NCI-H460 (cell line): ENCODE results near the genes SEZ6L2 and ZNF768.

RAMPAGE:
- cytosol, long total RNA, result start-site peak on the minus strand at chr16:28879881-28879945, 1,743 and 1,377 reads in 2 replicates
- long total RNA, result start-site peak on the minus strand at chr16:28879892-28879941, 229 and 427 reads in 2 replicates
- nucleus, long total RNA, result start-site peak on the minus strand at chr16:28879889-28879945, 319 and 268 reads in 2 replicates
These were observed 1.5 kb downstream of the ATP2A1 start for GRCh38 chr16:28879375-28880520.

RAMPAGE:
- cytosol, long total RNA, result start-site peak on the minus strand at chr16:28925567-28925752, 14 and 6 reads in 2 replicates
- long total RNA, result no peak
- nucleus, long total RNA, result no peak
These were observed 535 bp upstream of the RABEP2 start for GRCh38 chr16:28925313-28926233.

GRCh38 chr16:28954246-28954899, 3.6 kb downstream of the NFATC2IP start:
RAMPAGE:
- cytosol, long total RNA, result no peak
- long total RNA, result no peak
- nucleus, long total RNA, result no peak

DNA sequence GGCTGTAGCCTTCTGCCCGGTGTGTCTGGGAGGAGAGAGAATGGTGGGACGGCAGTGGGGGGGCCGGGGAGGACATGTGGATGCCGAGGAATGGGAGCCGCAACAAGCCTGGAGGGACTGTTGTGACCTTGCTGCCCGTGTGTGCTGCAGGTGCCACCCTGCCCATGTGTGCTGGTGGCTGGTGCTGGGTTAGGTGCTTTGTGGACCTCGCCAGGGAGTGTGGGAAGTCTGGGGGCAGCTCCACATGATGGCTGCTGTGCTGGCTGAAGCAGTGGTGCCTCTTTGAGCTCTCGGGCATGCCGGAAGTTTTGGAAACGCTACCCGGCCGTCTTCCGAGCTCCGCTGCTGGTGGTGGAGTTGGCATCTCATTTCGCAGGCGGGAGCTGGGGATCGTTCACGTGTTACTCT, 132.2 kb downstream of the LAT start:
RAMPAGE:
- cytosol, long total RNA, result no peak
- long total RNA, result no peak
- nucleus, long total RNA, result no peak

GRCh38 chr16:29157665-29158469, 173.0 kb downstream of the LAT start:
RAMPAGE:
- cytosol, long total RNA, result no peak
- long total RNA, result no peak
- nucleus, long total RNA, result no peak

GRCh38 chr16:29260616-29261088, 145.9 kb downstream of the NPIPB11 start:
RAMPAGE:
- cytosol, long total RNA, result no peak
- long total RNA, result no peak
- nucleus, long total RNA, result no peak

RAMPAGE:
- cytosol, long total RNA, result no peak
- long total RNA, result no peak
- nucleus, long total RNA, result no peak
These were observed 17.4 kb upstream of the SPN start for GRCh38 chr16:29645542-29646204.

RAMPAGE:
- cytosol, long total RNA, result no peak
- long total RNA, result no peak
- nucleus, long total RNA, result no peak
These were observed 3.0 kb upstream of the C16orf54 start for GRCh38 chr16:29748783-29749211.

RAMPAGE:
- cytosol, long total RNA, result no peak
- long total RNA, result no peak
- nucleus, long total RNA, result no peak
These were observed 1.2 kb upstream of the MAZ start for GRCh38 chr16:29805078-29805600.

RAMPAGE:
- cytosol, long total RNA, result no peak
- long total RNA, result no peak
- nucleus, long total RNA, result no peak
These were observed at the start of gene SEZ6L2 for GRCh38 chr16:29898838-29899853. TSS of gene SEZ6L2 (minus strand) at chr16:29899550.

GRCh38 chr16:29986206-29987025, 9.0 kb downstream of the HIRIP3 start:
RAMPAGE:
- cytosol, long total RNA, result no peak
- long total RNA, result no peak
- nucleus, long total RNA, result no peak

DNA sequence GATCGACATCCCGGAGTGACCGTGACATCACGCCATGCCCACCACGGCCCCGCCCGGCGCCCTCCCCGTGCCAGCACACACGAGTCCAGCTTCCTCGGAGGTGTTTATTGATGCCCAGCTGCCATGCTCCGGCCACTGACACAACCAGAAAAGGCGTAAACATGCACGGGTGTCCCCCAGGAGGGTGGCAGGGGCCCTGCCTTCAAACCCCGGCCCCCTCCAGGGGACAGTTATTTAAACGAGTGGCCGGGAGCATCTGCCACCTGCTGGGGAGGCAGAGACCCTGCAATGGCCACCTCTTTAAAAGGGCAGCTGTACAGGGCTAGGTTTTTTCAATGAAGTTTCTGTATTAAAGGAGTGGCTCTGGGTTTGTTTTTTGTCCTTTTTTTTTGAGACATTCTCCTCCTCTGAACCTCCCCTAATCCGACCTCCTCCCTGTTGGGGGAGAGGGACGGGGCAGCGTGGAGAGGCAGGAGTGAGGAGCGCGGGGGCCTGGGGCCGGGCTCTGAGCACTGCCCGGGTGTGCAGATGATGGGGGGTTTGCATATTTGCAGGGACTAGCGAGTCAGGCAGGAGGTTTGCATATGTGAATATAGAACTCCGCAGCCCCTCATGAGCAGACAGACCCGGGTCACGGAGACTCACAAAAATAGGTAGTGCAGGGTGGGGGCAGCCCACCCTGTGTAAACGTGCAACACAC, 5.3 kb downstream of the DOC2A start:
RAMPAGE:
- cytosol, long total RNA, result no peak
- long total RNA, result no peak
- nucleus, long total RNA, result no peak

DNA sequence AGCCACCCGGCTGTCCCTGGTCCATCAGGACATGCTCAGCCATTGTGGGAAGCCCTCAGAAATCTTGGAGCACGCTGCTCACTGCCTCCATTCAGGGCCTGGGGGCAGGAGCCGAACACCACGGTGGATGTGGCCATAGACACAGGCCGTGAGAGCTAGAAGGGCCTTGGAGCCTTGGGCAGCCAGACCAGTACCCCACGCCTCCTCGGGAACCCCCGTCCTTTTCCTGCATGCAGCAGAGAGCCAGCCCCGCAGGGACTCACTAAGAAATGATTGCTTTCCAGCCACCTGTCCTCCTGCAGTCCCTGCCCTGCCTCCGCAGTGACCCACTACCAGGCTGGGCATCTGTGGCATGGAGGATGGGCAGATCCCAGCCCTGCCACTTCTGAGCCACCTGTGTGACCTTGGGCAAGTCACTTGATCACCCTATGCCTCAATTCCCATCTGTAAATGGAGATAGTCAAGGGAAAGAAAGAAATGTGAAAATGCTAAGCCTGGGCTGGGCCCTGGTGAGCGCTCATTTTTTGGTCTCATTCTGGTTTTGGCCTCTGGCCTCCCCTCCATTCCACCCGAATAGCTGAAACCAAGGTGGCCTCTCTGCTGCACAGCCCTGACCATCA, 3.2 kb downstream of the DOC2A start:
RAMPAGE:
- cytosol, long total RNA, result no peak
- long total RNA, result no peak
- nucleus, long total RNA, result no peak

GRCh38 chr16:30063844-30064869, 1.4 kb upstream of the ALDOA start:
RAMPAGE:
- cytosol, long total RNA, result start-site peak on the plus strand at chr16:30064150-30064239, 6,094 and 3,059 reads in 2 replicates; start-site peak on the plus strand at chr16:30064345-30064472, 344 and 224 reads in 2 replicates
- long total RNA, result start-site peak on the plus strand at chr16:30064150-30064234, 2,493 and 2,122 reads in 2 replicates
- nucleus, long total RNA, result start-site peak on the plus strand at chr16:30064150-30064227, 2,671 and 998 reads in 2 replicates

DNA sequence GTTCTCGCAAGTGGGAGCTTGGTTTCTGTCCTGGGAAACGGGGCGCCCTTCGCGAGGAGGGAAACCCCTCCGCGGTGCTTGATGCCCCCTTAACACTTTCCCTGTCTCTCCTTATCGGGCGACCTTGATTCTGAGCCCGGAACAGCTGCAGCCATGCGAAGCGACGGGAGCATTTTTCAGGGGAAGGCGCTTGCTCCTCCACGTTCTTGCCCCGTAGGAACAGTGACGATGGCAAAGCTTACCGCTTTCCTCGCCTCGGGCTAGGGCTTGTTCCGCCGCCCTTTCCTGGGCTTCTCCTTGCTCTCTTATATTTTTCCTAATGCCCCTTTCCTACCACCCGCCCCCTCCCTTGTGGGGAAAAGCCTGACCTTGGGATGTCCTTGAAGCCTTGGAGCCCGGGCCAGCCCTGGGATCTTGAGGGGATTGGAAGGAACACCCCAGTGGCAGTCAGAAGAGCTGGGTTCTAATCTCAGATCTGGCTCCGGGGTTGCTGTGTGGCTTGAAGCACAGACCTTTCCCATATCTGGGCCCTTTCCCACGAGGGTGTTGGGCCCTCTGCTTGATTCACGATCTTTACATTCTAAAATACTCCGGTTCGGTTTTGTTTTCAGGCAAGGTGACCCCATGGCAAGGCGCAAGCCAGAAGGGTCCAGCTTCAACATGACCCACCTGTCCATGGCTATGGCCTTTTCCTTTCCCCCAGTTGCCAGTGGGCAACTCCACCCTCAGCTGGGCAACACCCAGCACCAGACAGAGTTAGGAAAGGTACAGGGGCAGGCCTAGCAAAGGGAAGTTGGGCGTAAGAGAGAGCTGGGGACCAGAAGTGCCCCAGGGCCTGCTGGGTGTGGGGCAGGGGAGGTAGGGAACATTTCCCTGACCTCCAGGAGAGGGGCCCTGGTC, 964 bp downstream of the ALDOA start:
RAMPAGE:
- cytosol, long total RNA, result no peak
- long total RNA, result no peak
- nucleus, long total RNA, result no peak

RAMPAGE:
- cytosol, long total RNA, result no peak
- long total RNA, result no peak
- nucleus, long total RNA, result no peak
These were observed 743 bp upstream of the TBX6 start for GRCh38 chr16:30092159-30093174.

GRCh38 chr16:30355608-30356089, 541 bp upstream of the CD2BP2 start:
RAMPAGE:
- cytosol, long total RNA, result no peak
- long total RNA, result no peak
- nucleus, long total RNA, result start-site peak on the plus strand at chr16:30355901-30355939, 20 and 18 reads in 2 replicates

GRCh38 chr16:30429523-30429885, 326 bp downstream of the DCTPP1 start:
RAMPAGE:
- cytosol, long total RNA, result no peak
- long total RNA, result no peak
- nucleus, long total RNA, result no peak

RAMPAGE:
- cytosol, long total RNA, result no peak
- long total RNA, result no peak
- nucleus, long total RNA, result no peak
These were observed at the start of gene ZNF768 for GRCh38 chr16:30526139-30527134. TSS of gene ZNF768 (minus strand) at chr16:30526566.

DNA sequence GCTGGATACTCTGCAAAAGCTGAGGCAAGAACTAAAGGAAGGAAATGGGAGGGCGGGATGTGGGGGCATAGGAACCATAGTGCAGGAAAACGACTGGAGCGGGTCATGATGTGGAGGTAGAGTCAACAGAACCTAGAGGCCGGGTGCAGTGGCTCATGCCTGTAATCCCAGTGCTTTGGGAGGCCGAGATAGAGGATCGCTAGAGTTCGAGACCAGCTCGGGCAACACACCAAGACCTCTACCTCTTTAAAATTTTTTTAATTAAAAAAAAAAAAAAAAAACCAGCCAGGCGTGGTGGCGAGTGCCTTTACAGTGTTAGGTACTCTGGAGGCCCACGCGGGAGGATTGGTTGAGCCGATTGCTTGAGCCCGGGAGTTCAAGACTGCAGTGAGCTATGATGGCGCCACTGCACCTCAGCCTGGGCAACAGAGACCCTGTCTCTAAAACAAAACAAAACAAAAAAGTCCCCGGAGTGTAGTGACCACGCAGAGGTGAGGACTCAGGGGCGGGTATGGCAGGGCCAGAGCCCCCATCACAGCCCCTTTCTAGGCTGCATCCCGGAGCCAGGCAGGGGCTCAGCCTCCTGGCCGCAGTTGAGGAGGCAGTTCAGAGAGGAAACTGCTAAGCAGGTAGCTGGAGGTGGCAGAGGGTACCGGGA, 1.0 kb downstream of the ZNF747 start:
RAMPAGE:
- cytosol, long total RNA, result no peak
- long total RNA, result no peak
- nucleus, long total RNA, result no peak